Parietal lobe (tissue), 2 donors: ENCODE measurements around the genes TM9SF4, COMMD7 and DNMT3B.

DNA sequence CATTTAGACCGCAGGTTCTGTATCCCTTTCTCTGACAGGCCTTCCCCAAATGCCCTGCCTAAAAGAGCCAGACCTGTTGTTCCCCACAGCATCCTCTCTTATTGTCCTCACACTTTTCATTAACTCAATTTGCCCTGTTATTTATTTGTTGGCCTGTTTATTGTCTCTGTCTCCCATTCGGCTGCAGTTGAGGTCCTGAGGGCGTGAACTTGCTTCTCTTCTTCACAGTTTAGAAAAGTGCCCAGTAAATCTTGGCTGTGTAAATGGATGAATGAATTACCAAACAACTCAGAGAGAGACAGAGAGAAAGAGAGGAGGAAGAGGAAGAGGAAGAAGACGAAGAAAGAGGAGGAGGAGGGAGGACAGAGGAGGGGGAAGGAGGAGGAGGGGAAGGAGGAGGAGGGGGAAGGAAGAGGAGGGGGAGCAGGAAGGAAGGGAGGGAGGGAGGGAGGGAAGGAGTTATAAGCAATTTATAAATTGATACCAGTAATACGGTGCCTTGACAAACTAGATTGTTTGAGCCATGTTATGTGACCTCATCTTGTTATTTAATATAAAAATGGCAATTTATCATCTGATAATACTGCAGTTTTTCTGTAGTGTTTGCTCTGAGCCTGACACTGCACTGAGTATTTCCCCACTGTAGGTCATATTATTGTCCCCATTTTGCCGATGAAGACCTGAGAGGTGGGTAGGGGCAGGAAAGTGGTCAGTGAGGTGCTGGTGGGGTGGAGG lies 18.7 kb downstream of the HCK start:
- RAMPAGE, long total RNA, result no peak

- RAMPAGE, long total RNA, result no peak
These were observed at the start of gene TM9SF4 for GRCh38 chr20:32109271-32109869. Gene TM9SF4 (plus strand): TSS chr20:32109714.

DNA sequence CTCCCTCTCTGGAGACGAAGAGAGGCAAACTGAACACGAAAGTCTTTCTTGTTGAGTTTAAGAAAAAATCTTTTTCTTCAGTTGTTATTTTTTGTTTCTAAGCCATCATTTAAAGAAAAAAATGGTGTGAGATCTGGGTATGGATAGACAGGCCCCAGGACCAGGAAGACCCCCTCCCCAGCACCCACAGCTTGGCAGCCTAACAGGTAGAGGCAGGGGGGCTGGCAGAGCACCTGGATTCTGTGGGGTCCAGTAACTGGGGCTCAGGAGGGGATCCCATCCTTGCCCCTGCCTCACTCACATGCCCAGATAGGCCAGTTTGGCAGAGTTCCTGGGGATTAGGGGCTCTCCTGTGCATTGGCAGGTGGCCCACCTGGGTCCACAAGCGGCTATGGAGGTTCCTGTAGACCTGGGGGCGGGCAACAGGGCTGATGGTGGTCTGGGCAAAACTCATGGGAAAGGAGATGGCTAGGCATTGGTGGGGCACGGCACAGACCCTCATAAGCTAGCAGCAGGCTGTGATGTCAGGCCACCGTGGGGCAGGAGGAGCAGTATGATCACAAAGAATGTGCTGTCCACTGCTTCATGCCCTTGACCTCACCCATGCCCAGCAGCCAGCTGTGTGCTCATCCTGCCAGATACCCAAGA lies 19.4 kb downstream of the PLAGL2 start:
- RAMPAGE, long total RNA, result no peak

- RAMPAGE, long total RNA, result no peak
These were observed 3.7 kb downstream of the PLAGL2 start for GRCh38 chr20:32203636-32204527.

- RAMPAGE, long total RNA, result no peak
These were observed 30.8 kb upstream of the ASXL1 start for GRCh38 chr20:32327351-32327705.

DNA sequence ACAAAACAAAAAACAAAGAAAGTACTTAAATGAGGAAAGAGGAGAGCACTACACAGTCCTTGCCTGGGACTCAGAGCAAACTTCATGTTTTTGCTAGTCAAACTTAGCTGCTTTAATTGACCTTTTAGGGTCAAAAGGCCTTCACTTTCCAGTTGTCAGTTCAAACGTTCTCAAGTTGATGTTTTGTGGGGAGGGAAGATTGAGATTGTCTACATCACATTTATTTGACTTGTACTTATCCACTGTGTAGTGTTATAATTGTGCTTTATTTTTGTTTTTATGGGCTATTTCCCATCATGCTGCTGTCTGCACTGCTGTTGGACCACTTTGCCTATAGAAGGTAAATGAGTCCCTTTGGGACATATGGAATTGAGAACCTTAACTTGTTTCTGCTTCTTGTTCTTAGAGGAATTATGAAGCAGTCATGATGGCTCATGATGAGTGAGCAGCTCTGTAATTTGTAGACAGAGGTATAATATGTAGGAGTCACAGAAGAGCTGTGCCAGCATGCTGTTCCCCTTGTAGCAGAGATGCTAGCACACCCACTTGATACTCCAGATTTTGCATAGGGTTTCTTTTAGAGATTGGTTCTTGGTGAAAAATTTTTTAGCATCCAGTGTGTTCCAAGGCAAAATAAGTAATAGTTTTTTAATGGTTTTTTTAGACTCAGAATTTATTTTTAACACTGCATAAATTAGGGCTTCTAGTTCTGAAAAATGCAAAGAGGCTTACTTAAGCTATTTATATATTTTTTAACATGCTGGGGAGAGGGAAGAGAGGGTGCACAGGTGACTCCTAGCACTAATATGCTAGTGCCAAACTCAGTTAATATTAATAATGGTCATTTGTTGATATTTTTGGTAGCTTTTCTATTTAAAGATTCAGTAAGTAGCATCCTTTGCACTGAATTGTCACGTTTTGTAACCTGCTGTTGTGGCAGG lies 9.5 kb downstream of the ASXL1 start:
- RAMPAGE, long total RNA, result no peak

- RAMPAGE, long total RNA, result no peak
These were observed 90.9 kb downstream of the ASXL1 start for GRCh38 chr20:32448771-32449594.

DNA sequence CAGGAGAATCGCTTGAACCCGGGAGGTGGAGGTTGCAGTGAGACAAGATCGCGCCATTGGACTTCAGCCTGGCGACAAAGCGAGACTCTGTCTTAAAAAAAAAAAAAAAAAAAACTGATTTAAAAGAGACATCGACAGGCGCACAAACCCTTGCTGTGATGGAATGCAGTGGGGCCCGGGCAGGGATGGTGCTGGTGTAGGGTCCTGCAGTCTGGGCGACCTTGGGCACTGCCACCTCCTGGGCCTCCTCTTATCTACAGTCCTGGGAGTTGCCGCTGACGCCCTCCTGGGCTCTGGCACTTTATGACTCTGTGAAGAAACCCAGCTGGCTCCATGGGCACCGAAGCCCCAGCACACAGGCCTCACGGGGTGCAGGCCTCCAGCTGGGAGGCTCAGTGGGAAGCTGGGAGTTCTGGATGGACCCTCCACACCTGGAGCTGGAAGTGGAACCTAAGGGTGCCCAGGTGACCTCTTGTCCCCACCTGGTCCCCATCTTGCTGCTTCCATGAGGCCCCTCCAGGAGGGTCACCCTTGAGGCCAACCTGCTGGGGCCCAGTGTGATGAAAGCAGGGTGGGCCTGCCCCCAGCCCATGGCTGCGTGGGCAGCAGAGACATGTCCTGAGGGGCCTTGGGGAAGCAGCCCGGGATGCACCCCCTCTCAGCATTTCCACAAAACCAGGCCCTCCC lies 104.8 kb downstream of the ASXL1 start:
- RAMPAGE, long total RNA, result no peak

DNA sequence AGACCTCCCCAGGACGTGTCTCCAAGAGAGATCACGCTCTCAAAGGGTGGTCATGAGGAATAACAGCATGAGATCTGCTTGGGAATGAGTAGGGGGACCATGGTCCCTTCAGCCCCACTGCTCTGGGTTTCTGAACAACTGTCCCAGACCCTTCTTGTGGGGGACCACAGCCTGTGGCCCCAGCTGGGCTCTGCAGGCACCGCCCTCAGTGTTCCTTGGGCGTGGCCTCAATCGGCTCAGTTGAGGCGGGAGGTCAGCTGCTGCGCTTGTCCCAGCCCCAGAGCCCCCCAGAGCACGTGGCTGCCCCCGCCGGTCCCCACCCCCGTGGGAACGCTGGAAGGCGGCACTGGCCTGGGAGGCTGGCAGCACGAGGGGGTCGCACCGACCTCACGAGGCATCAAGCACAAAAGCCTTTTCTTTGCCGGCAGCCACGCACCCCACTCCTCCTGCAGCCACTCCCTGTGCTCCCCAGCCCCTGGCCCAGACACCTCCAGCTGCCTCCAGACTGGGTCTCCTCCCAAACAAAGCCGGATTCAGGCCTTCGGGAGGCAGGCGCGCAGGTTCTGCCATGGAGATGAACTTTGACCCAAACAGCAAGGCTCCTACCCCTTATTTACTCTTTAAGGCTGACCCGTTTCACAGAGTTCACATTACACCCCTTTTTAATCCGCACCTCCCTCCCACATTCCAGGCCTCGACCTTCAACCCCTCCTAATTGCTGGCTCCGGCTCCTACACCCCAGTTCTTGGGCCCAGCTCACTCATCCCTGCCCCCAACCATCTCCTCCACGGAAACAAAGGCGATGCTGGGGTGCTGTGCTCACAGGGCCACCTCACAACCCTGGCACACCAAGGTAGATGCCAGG lies 111.8 kb downstream of the NOL4L start:
- RAMPAGE, long total RNA, result no peak

DNA sequence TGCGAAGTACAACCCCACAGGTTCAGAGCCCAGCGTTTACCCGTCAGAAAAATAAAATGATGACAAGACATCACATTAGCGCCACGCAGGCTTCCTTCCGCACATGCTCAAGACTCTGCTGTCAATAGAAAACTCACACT lies 99.9 kb downstream of the NOL4L start:
- RAMPAGE, long total RNA, result no peak

GRCh38 chr20:32497440-32498350 lies 87.4 kb downstream of the NOL4L start:
- RAMPAGE, long total RNA, result no peak

DNA sequence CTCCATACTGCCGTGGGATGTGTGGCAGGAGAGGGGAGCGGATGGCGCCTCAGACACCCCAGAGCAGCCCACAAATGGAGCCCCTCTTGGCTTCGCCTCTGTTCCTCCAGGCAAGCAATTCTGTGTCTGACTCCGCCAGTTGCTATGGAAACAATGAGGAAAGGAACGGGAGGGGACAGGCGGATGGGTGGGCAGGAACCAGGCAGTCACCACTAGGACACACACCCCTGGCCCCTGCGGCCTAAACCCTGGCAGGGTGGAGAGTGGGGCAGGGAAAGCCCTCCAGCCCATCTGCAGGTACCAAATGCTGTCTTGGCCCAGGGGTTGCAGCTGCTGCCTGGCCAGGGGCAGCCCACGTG lies 66.6 kb downstream of the NOL4L start:
- RAMPAGE, long total RNA, result no peak

- RAMPAGE, long total RNA, result no peak
These were observed 46.5 kb downstream of the NOL4L start for GRCh38 chr20:32538268-32539432.

GRCh38 chr20:32559834-32560304 lies 25.3 kb downstream of the NOL4L start:
- RAMPAGE, long total RNA, result no peak

DNA sequence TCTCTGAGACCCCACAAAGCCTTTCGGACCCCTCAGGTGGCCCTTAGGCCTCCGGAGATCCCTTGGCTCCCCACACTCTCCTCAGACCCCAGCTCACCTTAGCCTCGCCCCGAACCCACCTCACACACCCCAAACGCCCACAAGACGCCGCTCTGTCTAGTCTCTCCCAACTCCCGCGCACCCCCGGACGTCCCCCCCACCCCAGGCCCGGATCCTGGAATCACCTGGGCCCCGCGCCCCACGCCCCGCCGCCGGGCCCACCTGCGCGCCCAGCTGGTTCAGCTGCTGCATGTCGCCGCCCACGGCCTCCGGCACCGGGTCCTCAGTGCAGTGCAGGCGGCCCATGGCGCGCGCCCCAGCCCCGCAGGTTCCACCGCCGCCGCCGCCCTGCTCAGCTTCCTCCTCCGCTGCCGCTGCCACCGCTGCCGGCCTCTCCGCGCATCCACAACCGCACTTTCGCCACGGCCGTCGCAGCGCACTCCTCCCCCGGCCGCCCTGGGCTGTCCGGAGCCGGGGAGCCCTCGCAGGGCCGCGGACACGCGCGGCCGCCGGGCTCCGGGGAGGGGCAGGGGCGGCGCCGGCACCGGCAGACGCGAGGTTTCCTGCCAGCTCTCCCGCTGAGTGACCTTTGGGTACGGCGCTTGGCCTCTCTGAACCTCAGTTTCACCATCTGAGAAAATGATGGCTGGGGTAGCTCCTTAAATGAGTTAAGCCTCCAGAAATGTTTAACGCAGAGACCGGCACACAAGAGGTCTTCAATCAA lies at the start of gene COMMD7:
COMMD7 (minus strand) TSS at position 421 of the 763 bp plus-strand sequence.
- RAMPAGE, long total RNA, result no peak

- RAMPAGE, long total RNA, result no peak
These were observed at the start of gene DNMT3B for GRCh38 chr20:32762296-32762815. Gene DNMT3B (plus strand): TSS chr20:32762385.

GRCh38 chr20:32792079-32792877 lies 27.5 kb upstream of the MAPRE1 start:
- RAMPAGE, long total RNA, result no peak

- RAMPAGE, long total RNA, result no peak
These were observed 21.2 kb upstream of the MAPRE1 start for GRCh38 chr20:32798243-32799219.

DNA sequence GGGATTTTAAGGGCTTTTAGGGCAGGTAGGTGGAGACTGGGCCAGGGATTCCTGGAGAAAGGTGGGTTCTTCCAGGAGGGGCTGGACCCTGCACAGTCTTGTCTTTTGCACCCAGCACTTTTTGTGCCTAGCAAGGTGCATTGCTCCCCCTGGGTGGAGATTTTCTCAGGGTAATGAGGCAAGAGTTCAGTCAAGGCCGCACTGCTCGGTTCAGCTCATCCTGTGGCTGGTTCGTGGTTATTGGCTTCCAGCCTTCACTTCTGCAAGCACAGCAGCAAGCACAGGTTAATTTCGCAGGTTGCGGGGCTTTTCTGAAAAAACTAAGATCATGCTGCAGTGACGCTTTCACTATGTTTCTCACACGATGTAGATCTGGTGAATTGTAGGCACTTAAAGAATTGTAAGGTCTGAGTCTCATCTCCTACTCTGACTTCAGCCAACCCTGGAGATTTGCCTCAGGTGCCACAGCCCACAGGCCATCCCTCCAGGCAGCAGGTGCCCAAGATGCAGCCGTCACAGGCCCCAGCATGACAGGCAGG lies 37.2 kb downstream of the SUN5 start:
- RAMPAGE, long total RNA, result no peak

GRCh38 chr20:33477307-33477962 lies 12.5 kb upstream of the CBFA2T2 start:
- RAMPAGE, long total RNA, result no peak